Uterus (tissue), 7 donors: ENCODE results near the genes UNCX, TMEM184A and CHST12.

- PRO-cap, 4 experiments, result no peak in any of the 4 experiments
- RAMPAGE, long total RNA, 2 experiments, result no peak in any of the 2 experiments
- RRBS, result 7% methylated on average over 14 of the region's 41 CpGs
Observed at GRCh38 chr7:1232613-1233006, at the start of gene UNCX. Gene UNCX, plus strand, starts transcription at chr7:1232872.

DNA sequence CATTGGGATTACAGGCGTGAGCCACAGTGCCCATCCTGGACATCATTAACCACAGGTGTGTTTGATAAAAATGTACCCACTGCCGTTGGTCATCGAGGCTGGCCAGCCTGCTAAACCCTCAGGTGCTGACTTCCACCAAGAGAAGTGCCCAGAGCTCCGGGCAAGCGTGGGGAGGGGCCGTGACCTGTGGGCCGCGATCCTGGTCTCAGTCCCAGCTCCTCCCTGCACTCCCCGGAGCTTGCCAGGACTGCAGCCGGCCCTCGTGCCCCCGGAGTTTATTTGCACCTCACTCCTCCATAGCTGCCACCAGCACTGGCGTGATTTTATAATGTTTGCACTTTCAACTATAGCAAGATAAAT is 30.7 kb downstream of the UNCX start:
- PRO-cap, 4 experiments, result no peak in any of the 4 experiments
- RAMPAGE, long total RNA, 2 experiments, result no peak in any of the 2 experiments
- RRBS, result 45% methylated on average over 4 of the region's 13 CpGs

DNA sequence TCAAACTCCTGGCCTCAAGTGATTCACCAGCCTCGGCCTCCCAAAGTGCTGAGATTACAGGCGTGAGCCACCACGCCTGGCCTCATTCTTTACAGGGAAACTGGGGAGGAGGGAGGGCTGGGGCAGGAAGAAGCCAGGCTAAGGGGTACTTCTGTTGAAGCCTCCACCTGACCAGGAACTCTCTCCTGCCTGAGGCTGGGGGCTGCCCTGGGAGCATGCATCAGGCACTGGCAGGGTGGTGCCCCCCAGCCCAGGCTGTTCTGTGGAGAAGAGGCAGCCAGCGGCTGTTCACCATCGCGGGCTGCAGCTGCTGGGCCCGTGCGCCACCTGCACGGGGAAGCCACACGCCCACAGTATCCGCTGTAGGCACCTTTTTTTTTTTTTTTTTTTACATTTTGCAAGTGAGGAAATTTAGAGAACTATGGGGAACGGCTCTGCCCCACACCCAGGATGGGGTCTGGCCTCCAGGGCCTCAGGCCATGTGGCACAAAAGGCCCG is 8.5 kb upstream of the INTS1 start:
- PRO-cap, 4 experiments, result no peak in any of the 4 experiments
- RAMPAGE, long total RNA, 2 experiments, result no peak in any of the 2 experiments
- RRBS, result no CpG with 5 or more reads among the region's 13 CpGs

- PRO-cap, 4 experiments, result no peak in any of the 4 experiments
- RAMPAGE, long total RNA, 2 experiments, result start-site peak on the plus strand in 1 of 2 experiments, at chr7:1539033-1539104 at its widest, 6 reads per replicate
- RRBS, result 64% methylated on average over 12 of the region's 25 CpGs
Observed at GRCh38 chr7:1538979-1539514, 8.5 kb downstream of the MAFK start.

GRCh38 chr7:1546628-1547145 is 9.3 kb downstream of the TMEM184A start:
- PRO-cap, 4 experiments, result no peak in any of the 4 experiments
- RAMPAGE, long total RNA, 2 experiments, result no peak in any of the 2 experiments
- RRBS, result 90% methylated on average over 5 of the region's 21 CpGs

GRCh38 chr7:1555707-1556711 is at the start of gene TMEM184A:
Gene TMEM184A, minus strand, starts transcription at chr7:1556205.
- PRO-cap, 4 experiments, result peak in 2 of 4 experiments; most common plus-strand start chr7:1556486 (in 2); most common minus-strand start chr7:1556090 (in 1)
- RAMPAGE, long total RNA, 2 experiments, result no peak in any of the 2 experiments
- RRBS, result 21% methylated on average over 6 of the region's 30 CpGs

- PRO-cap, 4 experiments, result no peak in any of the 4 experiments
- RAMPAGE, long total RNA, 2 experiments, result no peak in any of the 2 experiments
- RRBS, result no CpG with 5 or more reads among the region's 22 CpGs
Observed at GRCh38 chr7:1558196-1558723, 2.3 kb upstream of the TMEM184A start.

GRCh38 chr7:1668561-1669045 is 1.5 kb upstream of the ELFN1 start:
- PRO-cap, 4 experiments, result no peak in any of the 4 experiments
- RAMPAGE, long total RNA, 2 experiments, result no peak in any of the 2 experiments
- RRBS, result no CpG with 5 or more reads among the region's 17 CpGs

DNA sequence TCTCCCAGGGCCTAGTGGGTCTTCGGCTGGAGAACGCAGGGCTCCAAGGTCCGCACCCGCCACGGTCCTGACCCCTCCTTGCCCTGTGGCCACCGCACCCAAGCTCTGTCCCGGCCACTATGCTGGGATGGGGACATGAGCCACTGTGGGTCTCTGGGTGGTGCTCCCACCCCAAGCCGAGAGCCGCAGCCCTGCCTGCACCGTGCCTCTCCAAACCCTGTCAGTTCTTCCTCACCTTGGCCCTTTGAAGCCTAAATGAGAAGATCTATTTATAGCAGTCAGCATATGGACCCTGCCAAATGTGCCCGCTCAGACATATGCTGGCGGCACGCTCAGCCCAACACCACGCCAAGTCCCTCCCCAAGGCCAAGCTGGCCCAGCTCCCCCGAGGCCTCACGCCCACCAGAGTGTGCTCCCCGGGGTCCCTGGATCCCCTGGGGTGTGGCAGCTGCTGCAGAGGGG is 56.1 kb downstream of the ELFN1 start:
- PRO-cap, 4 experiments, result no peak in any of the 4 experiments
- RAMPAGE, long total RNA, 2 experiments, result no peak in any of the 2 experiments
- RRBS, result no CpG with 5 or more reads among the region's 17 CpGs

GRCh38 chr7:1741917-1742461 is 71.9 kb downstream of the ELFN1 start:
- PRO-cap, 4 experiments, result peak in 1 of 4 experiments; most common minus-strand start chr7:1742177 (in 1)
- RAMPAGE, long total RNA, 2 experiments, result no peak in any of the 2 experiments
- RRBS, result 10% methylated on average over 4 of the region's 23 CpGs

DNA sequence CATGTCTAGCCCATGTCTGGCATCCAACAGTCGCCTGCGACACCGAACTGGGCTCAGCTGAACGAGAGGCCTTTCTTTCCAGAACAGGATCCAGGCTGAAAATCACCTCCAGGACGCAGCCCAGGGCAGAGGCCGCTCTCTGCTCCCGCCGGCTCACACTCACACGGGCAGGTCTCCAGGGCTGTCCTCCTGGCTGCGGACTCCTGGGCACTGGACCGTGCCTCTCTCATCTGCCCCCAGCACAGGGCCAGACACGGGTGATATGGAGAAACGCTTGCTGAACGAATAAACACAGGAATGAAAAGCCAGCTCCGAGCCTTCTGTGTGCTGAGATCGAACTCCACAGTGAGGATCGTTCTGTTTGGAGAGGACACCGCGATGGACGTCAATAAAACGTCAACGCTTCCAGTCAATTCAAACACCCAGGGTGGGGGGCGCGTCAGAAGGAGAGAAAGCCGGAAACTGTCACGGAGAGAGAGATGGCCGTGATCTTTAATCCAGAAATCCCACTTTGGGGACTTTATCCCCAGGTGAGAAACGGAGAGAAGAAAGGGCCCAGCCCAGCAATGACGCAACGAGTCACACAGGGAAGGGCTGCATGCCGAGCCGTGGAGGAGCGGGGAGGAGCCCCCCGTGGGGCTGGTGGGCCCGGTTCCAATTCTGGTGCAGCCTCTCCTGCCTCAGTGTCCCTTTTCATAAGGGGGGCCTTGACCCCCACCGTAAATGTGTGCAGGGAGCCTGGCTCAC is 202.6 kb downstream of the ELFN1 start:
- PRO-cap, 4 experiments, result no peak in any of the 4 experiments
- RAMPAGE, long total RNA, 2 experiments, result no peak in any of the 2 experiments
- RRBS, result 80% methylated on average over 1 of the region's 36 CpGs

GRCh38 chr7:1922065-1922800 is 252.2 kb downstream of the ELFN1 start:
- PRO-cap, 4 experiments, result peak in 1 of 4 experiments; most common minus-strand start chr7:1922244 (in 1)
- RAMPAGE, long total RNA, 2 experiments, result no peak in any of the 2 experiments
- RRBS, result no CpG with 5 or more reads among the region's 38 CpGs

DNA sequence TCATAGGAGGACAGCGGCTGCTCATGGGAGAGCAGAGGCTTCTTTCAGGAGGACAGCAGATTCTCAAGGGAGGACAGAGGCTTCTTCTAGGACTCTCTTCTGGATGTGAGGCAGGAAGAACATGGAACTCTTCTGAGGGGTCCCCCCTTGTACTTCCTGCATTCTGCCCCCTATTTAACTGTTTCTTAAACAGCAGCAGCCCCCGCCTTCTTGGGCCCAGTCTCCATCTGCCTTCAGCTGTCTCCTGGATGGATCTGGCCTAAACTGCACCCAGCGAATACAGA is 167.8 kb downstream of the MAD1L1 start:
- PRO-cap, 4 experiments, result no peak in any of the 4 experiments
- RAMPAGE, long total RNA, 2 experiments, result no peak in any of the 2 experiments
- RRBS, result no CpG with 5 or more reads among the region's 3 CpGs

DNA sequence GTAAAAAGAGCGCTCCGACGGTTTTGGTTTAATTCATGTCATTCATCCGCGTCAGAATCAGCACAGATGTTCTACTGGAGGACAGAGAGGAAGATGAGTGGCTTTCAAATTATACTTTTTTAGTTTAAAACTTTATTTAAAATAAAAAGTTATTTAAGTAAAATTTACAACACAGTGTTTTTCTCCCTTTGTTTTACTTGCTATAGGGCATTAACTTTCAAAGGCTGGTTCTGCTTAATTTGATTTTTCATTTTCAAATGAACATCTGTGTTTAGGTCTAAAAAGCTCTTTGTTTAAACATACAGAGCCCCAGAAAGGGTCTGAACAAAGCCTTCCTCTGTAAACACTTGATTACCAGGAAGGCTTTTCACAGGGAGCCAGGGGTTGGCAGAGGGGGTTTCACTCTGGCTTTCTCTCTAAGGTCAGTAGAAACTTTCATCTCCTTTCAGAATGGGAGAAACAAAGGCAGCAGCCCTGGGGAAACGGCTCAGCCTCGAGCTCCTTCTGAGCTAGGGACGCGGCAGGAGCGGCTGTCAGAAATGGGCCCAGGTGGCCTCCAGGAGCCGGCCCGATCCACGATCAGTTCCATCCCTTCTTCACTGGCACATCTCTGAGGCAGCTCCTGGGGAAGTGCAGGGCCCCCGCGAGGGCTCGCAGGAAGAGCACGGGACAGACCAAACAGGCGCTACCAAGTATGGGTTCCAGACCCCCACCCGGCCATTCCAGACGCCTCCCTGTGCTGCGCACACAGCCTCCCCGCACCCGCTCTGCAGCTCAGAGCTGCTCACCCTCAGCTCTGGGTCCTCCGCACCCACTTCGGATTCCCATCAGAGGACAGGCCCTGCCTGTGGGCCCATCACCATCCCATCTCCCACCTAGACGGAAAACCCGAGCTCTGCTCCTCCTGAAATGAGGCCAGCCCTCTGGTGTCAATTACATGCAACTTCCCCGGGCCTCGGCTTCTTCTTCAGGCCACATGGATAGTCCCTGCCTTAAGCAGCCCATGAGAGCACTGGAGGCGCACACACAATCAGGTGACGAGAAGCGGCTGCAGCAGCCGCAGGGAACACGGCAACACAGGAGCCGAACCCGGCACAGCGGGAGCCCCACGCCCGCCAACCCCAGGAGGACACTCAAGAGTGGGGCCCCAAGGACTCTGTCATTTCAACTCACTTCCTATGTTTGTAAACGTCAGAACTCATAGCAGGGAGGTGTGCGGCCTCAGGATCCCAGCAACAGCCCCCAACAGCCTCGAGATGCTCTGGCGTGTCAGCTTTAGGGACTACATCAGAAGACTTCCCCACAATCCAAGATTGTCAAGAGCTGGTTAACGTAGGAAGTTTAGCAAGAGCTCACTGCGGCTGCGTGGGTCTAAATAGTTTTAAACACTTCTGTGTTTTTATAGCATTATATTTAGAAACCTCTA is 123.9 kb downstream of the MAD1L1 start:
- PRO-cap, 4 experiments, result no peak in any of the 4 experiments
- RAMPAGE, long total RNA, 2 experiments, result no peak in any of the 2 experiments
- RRBS, result no CpG with 5 or more reads among the region's 46 CpGs

DNA sequence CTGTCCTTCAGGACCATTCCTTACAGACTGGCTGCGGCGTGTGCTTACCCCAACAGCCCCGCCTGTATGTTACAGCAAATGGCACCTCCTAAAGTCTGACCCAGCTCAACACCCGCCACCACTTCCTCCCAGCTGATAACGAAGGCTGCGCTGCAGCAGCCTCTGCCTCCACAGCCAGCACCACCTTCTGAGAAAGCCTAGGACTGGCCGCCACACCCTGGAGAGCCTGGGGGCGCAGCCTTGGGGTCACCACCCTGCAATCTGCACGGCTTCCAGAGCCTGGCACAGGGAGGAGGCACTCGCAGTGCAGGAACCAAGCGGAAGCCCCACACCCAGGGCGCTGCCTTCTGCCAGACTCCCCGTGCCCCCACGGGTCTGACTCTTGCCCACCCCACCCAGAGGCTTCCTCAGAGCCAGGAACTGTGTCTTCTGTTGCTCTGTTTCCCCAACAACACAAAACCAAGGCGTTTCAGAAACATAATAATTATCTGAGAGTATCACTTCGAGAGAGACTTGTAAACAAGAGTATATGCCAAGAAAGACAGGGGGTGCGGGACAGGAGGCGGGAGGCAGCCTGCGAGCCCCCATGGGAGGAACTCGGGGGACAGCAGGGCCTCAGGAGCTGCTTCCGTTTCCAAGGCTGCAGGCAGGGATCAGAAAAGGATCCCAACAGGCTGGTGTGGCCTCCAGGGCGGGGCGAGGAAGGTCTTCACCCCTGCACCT is 112.4 kb downstream of the MAD1L1 start:
- PRO-cap, 4 experiments, result no peak in any of the 4 experiments
- RAMPAGE, long total RNA, 2 experiments, result no peak in any of the 2 experiments
- RRBS, result no CpG with 5 or more reads among the region's 23 CpGs

GRCh38 chr7:2360598-2361194 is 6.1 kb downstream of the EIF3B start:
- PRO-cap, 4 experiments, result no peak in any of the 4 experiments
- RAMPAGE, long total RNA, 2 experiments, result no peak in any of the 2 experiments
- RRBS, result no CpG with 5 or more reads among the region's 9 CpGs

DNA sequence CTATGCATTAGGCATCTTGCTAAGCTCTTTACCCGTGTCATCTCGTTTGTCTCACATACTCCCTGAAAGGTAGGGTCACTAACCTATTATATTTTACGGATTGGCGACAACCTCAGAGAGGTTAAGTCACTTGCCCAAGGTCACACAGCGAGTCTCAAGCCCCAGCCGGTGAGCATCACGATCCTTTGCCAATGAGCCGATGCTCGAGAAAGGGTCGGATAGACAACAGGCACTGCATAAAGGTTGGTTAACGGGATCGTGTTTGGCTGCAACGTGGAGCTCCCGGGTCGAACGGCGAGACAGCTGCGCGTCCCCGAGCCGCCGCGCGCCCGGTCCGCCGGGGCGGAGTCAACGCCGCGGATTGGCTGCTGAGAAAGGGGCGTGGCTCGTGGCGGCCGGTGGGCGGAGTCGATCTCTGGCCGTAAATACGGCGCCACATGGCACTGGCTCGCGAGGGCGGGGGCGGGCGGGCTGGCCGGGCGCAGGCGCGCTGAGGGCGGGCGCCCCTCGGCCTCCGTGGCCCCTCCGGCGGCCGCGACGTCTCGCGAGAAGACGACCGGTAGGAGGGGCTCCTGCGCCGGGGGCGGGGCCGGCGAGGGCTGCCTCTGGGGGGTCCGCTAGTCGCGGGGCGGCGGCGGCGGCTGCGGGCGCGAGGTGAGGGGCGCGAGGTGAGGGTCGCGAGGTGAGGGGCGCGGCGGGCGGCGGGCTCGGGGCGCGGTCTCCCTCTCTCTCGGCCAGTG is at the start of gene CHST12:
Gene CHST12 (plus strand): TSS at position 620 of the 740 bp plus-strand sequence.
- PRO-cap, 4 experiments, result peak in 4 of 4 experiments; most common plus-strand start position 569 of the sequence (in 3); most common minus-strand start position 301 of the sequence (in 4)
- RAMPAGE, long total RNA, 2 experiments, result start-site peak on the plus strand in 1 of 2 experiments, centred at position 595 of the sequence, 81 reads per replicate
- RRBS, result 2% methylated on average over 45 of the region's 90 CpGs

DNA sequence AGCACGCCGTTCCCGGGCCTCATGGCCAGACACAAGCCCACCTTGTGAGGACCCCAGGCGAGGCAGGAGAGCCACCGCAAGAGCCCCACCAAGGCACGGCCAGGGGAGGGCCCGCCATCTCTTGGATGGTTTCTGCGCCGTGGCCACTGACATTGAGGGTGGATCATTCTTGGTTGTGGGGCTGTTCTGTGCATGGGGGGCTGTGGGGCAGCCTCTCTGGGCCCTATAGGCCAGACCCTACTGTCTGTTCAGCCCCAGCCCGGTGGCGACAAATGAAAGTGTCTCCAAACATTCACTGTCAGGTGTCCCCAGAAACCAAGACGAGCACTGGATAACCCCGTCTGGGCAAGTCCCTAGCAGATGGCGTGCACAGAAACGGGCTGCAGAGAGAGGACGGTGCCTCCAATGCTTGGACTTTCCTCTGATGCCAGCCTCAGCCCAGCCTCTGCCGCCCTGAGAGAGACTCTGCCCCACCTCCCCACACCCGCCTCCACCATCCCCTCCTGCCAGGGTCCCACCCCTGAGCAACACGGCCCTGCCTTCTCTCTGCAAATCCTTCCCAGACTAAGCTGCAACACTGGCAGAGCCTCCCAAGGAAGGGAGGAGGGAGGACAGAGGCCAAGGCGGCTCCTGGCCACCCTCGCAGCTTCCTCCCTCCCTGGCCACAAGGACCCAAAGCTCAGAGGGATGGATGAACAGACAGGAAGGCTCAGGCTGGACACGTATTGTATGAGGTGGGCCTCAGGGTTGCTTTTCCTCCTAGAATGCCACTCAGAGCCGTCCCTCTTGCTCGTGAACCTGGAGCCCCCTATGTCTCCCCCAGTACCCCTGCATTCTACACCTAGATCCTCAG is 7.4 kb upstream of the LFNG start:
- PRO-cap, 4 experiments, result peak in 4 of 4 experiments; most common plus-strand start position 583 of the sequence (in 4); most common minus-strand start position 566 of the sequence (in 1)
- RAMPAGE, long total RNA, 2 experiments, result no peak in any of the 2 experiments
- RRBS, result 31% methylated on average over 3 of the region's 24 CpGs

DNA sequence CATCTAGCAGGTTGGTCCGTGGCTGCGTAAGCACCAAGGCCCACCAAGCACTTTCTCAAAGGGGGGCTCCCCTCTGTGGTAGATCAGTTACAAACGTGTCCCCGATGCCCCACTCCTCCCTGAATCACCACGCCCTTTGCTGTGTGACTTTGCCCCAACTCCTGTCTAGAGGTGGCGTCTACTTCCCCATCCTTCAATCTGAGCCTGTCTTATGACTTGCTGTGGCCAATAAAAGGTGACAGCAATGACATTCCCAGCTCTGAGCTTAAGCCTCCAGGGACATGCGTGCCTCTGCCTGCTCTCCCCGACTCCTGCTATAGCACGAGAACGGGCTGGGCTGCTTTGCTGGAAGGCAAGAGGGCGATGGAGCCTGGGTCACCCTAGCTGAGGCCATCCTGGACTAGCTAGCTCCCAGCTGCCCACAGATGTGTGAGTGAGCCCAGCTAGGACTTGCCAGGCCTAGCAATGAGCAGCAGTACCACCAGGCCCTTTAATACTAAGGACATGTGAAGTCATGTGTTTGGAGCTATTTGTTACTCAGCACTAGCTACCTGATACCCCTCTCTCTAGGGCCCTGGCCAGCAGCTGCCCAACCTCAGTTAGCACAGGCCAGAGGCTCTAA is 12.8 kb downstream of the LFNG start:
- PRO-cap, 4 experiments, result no peak in any of the 4 experiments
- RAMPAGE, long total RNA, 2 experiments, result no peak in any of the 2 experiments
- RRBS, result no CpG with 5 or more reads among the region's 11 CpGs

GRCh38 chr7:2548163-2548548 is 7.2 kb downstream of the BRAT1 start:
- PRO-cap, 4 experiments, result no peak in any of the 4 experiments
- RAMPAGE, long total RNA, 2 experiments, result no peak in any of the 2 experiments
- RRBS, result no CpG with 5 or more reads among the region's 2 CpGs